Peripheral blood mononuclear cell (primary cell): ENCODE measurements around the genes AVPR1B and SRGAP2.

DNA sequence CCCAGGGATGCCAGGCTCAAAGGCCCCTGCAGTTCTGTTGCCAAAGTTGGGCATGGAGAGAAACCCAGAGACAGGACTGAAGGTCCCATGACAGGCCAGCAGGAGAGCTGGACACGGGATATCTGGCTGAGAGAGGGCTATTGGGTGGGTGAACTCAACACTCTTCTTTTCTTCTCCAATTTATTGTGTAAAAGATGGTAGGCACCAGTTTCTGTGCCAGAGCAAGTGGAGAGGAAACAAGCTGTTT, 8.3 kb downstream of the CDK18 start:
- PRO-cap, 8 experiments: no peak in any of the 8 experiments

GRCh38 chr1:205630033-205630583, 1.7 kb downstream of the ELK4 start:
- PRO-cap, 8 experiments: no peak in any of the 8 experiments

DNA sequence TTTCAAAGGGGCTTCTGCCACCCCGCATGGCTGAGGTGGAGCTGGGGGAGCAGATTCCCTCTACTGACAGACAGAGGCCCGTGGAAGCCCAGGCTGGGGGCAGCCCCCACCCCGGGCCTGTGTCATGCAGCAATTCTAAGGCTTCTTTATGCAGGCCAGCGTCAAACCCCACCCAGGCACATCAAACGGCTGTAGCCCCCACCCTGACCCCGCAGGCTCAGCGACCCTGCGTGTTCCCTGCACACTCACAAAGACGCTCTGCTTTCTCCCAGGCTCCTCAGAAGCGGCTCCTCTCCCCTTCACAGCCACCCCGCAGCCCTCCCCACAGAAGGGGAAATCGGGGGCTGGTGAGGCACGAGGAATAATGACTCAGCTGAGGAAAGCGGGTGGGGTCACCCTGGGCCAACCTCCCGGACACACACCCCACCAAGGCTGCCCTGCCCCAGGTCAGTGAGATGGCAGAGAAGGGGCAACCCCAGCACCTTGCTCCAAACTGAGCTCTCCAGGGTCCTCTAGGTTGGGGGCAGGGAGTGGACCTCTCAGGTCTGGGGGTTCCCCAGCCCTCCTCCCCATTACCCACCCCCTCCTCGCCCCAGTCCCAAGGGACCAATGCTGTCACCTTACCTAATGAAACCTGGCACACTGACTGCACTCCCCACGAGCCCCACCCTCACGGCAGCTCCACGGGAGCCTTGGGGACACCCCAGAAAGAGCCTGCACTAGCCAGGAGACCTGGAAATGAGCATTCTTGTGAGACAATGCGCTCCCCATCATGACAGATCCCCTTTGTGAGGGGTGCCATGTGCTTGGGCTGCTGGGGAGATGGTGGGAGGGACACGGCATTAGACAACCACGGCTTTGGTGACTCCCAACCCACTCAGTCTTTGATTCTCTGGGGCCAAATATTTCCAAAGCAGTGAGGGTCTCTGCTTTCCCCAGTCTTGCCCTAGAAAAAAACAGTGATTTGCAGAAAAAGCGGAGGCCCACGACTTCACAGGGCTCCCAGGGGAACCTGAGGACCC, 10.6 kb downstream of the SLC45A3 start:
- PRO-cap, 8 experiments: peak in 4 of 8 experiments; most common plus-strand start position 453 of the sequence (in 3); most common minus-strand start position 255 of the sequence (in 2)

GRCh38 chr1:205717967-205718530, 31.9 kb downstream of the NUCKS1 start:
- PRO-cap, 8 experiments: no peak in any of the 8 experiments

DNA sequence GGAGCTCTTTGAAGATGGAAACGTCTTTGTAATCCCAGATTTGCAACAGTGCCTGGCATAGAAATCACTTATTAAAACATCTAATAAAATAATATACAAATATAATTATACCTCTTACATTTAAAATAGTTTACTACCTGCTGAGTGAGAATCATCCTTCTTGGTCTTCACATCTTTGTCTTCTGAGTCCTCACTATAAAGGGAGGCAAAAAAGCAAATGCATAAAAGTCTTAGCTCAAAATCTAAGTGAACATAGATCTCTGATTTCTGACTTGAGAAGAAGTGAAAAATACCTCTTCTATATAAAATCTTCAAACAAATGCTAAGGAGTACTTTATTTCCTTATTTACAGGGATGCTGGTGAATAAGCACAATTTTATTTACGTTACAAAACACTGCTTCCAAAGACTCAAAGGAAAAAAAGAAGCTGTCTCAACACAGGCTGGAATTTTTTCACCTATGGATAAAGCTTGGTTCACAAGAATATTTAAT, 26.1 kb downstream of the NUCKS1 start:
- PRO-cap, 8 experiments: no peak in any of the 8 experiments

- PRO-cap, 8 experiments: no peak in any of the 8 experiments
Measured at GRCh38 chr1:205727468-205728043, 22.4 kb downstream of the NUCKS1 start.

DNA sequence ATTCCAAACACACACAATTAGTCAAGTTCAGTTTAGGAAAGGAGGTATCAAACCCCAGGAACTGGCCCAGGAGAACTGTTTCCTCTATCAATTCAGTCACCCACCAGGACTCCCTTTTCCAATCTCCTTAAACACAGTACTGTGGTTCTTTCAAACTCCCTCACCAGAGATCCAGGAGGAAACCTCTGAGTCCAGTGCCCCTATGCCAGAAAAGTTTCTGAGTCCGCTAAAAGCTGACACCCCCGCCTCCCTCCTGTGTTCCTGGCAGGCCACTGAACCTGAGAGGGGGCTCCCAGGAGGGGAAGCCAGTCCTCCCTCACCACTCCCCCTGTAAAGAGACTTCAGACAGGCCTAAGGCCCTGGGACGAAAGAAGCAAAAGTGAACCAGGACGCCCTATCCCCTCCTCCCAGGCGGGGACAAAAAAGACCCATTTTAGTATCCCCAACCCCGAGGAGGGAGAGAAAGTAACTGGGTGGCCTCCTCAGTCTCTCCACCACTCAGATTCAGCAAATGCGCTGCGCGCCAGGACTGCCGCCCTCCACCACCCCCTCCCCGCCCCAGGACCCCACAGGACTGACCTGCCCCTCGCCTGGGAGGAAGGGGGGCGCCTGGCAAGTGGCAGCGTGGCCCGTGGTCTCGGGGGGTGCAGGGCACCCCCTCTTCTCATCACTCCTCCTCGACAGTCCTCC, 624 bp downstream of the SLC41A1 start:
- PRO-cap, 8 experiments: peak in 2 of 8 experiments; most common plus-strand start position 445 of the sequence (in 2)

- PRO-cap, 8 experiments: no peak in any of the 8 experiments
Measured at GRCh38 chr1:205914810-205915303, 28.4 kb downstream of the SLC26A9 start.

DNA sequence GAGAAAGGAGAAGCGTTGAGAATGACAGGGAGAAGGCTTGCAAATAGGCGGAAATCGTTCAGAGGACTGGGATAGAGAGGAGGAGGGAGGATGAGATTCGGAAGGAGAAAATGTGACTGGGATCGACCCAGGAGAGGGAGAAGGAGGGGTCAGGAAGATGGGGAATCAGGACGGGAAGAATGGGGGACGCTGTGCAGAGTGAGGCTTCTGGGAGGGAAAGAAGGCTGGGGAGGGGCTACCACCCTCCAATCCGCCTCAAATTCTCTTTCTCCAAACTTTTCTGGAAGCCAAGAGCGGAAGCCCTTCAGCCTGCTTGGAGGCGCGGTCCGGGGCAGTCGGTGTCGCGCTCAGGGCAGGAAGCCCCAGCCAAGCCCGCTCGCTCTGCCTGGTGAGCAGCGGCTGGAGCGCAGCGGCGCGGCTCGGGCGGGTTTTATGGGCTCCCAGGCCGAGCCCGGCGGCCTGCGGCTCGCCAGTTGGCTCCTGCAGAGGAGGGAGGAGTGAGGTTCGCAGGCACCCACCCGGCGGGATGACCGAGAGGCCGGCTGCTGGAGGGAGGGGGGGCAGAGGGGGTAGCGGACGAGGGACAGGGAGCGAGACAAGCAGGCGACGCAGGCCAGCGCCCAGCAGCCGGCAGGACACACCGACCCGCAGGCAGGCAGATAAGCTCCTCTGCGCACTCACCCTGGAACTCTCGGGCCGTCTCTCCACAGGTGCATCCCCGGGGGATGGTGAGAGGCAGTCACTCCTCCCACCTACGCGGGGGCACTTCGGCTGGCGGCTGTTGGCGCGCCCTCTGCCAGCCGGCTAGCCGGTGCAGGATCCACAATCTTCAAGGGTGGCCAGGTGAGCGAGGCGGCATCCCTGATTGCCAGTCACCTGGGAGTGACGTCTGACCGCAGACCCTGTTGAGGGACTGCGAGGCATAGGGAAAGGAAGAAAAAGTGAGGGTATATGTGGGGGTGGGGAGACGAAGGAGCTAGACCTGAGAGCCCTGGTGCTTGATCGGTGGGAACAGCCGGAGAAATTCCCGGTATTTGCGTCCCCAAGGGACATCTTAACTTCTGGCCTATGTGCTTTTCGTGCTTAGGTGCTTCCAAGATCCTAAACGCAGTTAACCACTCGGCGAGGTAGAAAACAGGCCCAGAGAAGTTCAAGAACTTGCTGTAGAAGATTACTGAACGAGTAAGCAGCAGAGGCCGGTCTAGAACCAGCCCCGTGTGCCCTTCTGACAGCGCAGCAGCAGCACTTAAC, at the start of gene AVPR1B:
Gene AVPR1B, minus strand, starts transcription at position 406 of the 1,251 bp plus-strand sequence.
- PRO-cap, 8 experiments: no peak in any of the 8 experiments

DNA sequence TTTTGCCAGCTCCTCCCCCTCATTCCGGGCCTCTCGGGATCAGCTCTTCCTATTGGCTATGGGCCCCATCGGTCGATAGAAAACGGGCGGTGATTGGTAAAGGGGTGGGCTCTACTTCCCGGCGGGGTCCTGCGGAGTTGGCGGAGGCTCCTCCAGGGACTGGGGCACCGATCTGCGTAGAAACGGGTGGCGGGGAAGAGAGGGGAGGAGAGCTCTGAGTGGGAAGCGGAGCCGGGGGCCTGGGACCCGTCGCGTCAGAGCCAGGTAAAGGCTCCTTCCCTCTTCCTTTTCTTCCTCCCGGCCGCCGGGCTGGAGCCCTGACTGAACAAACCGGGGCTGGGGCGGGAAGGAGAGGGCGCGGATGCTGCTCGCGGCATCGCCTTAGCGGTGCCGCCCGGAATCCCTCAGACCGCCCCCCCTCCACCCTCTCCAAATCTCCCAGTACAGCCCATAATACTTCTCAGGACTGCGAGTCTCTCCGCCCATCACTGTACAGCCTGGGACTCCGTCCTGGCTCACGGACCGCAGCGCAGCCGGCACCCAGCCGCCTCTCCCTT, at the start of gene SRGAP2:
Gene SRGAP2, plus strand, starts transcription at position 155 of the 557 bp plus-strand sequence.
- PRO-cap, 8 experiments: peak in 7 of 8 experiments; most common plus-strand start position 328 of the sequence (in 7)

- PRO-cap, 8 experiments: no peak in any of the 8 experiments
Measured at GRCh38 chr1:206513205-206514523, 6.3 kb downstream of the RASSF5 start.

GRCh38 chr1:206568142-206568726, 44.0 kb downstream of the EIF2D start:
- PRO-cap, 8 experiments: peak in 4 of 8 experiments; most common plus-strand start chr1:206568330 (in 4)

GRCh38 chr1:206589969-206590881, 22.0 kb downstream of the EIF2D start:
- PRO-cap, 8 experiments: peak in 4 of 8 experiments; most common plus-strand start chr1:206590156 (in 1)

DNA sequence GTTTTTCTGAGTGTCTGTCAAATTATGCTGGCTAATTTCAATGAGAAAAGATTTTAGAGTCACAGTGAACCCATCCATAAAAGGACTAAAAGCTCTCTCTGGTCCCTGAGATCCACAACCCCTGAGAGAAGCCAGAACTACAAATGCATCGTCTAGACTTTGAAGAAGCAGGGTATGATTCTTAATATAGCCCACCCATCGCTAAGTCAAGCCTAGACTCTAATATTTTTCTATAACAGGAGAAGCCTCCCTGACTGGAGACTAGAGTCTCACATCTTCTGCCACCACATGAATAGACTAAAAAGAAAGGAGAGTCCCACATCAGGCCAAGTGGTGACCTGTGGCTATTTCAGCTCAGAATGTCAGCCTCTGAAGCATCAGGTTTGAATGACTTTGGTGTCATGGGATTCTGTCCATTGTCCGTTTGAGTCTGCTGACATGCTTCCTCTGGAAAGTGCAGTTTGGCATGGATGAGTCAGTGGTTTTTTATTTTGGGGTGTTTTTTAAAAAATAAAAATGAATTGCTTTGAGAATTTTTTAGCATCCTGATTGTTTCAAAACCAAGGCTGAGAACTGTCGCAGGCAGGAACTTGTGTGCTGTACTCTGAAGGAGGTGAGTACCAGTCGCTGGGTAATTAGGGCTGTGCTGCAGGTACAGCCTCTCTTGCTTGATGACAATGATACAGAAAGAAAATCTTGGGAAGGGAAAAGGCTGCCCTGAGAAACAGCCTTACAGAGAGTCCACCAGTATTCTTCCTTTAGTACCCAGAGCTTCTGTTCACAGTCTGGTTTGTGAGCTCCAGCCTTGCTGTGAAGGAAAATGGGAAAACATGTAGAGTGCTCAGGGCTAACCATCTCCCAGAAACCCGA, 19.5 kb downstream of the DYRK3 start:
- PRO-cap, 8 experiments: no peak in any of the 8 experiments

DNA sequence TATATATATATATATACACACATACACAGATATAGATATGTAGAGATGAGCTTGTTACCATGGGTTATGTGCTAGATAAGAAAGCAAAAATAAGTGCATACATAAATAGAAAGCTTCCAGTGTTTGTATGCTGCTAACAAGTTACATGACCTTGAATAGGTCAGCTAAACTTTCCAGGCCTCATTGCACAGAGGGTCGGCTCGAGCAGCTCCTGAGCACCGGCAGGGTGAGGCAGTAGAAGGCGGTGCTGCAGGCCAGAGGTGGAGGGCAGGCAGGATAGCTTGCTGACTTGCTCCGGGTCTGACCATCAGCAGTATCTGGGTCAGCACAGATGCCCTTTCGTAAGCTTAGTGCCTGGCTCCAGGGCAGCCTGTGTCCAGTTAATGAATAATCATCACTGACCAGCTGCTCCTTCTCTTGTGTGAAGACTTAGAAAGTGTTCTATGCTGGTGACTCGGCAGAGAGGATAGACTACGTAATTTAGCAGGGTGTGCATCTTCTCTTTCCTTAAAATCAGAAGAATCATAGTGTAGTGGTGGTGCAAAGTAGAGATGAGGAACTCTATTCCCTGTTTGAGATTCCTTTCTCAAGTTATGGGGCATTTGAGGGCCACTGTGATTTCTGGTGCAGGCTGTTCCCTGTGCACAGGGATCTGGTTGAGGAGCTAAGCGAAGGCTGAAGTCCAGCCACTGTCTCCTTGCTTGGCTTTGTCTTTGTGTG, 6.9 kb downstream of the MAPKAPK2 start:
- PRO-cap, 8 experiments: peak in 2 of 8 experiments; most common plus-strand start position 227 of the sequence (in 2)

DNA sequence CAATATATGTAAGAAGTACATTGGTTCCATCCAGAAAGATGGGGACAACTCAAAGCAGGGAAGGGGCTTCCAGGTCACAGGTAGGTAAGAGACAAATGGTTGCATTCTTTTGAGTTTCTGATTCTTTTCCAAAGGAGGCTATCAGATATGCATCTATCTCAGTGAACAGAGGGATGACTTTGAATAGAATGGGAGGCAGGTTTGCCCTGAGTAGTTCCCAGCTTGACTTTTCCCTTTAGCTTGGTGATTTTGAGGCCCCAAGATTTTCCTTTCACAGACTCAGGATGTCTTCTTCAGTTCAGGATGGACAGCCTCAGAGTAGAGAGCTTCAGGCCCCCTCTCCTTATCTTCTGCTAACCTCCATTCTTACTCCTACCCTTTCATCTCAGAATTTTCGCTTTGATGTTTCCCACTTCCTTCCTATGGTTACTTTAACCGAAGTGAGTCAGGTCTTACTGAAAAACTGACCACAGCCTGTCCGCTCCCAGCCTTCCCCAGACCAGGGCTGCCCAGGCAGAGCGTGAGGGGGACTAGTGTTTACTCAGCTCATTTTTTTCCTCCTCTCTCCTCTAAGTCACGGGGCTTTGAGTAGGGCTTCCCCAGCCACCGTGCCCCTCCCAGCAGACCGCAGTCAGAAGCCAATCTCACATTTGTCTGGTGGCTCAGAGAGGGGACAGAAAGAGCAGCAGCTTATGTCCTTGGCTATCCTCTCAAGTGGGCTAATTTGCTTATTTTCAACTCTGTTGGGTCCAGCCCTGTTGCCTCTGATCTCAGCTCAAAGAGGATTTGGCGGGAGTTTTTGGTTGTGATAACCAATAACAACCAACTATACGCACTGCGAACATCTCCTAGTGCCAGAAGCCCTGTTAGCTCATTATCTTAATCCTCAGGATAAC, 4.3 kb upstream of the IL19 start:
- PRO-cap, 8 experiments: peak in 3 of 8 experiments; most common plus-strand start position 647 of the sequence (in 1); most common minus-strand start position 532 of the sequence (in 2)

- PRO-cap, 8 experiments: no peak in any of the 8 experiments
Measured at GRCh38 chr1:206865904-206866504, 581 bp downstream of the IL20 start.

GRCh38 chr1:206895261-206895796, 1.9 kb upstream of the IL24 start:
- PRO-cap, 8 experiments: no peak in any of the 8 experiments

DNA sequence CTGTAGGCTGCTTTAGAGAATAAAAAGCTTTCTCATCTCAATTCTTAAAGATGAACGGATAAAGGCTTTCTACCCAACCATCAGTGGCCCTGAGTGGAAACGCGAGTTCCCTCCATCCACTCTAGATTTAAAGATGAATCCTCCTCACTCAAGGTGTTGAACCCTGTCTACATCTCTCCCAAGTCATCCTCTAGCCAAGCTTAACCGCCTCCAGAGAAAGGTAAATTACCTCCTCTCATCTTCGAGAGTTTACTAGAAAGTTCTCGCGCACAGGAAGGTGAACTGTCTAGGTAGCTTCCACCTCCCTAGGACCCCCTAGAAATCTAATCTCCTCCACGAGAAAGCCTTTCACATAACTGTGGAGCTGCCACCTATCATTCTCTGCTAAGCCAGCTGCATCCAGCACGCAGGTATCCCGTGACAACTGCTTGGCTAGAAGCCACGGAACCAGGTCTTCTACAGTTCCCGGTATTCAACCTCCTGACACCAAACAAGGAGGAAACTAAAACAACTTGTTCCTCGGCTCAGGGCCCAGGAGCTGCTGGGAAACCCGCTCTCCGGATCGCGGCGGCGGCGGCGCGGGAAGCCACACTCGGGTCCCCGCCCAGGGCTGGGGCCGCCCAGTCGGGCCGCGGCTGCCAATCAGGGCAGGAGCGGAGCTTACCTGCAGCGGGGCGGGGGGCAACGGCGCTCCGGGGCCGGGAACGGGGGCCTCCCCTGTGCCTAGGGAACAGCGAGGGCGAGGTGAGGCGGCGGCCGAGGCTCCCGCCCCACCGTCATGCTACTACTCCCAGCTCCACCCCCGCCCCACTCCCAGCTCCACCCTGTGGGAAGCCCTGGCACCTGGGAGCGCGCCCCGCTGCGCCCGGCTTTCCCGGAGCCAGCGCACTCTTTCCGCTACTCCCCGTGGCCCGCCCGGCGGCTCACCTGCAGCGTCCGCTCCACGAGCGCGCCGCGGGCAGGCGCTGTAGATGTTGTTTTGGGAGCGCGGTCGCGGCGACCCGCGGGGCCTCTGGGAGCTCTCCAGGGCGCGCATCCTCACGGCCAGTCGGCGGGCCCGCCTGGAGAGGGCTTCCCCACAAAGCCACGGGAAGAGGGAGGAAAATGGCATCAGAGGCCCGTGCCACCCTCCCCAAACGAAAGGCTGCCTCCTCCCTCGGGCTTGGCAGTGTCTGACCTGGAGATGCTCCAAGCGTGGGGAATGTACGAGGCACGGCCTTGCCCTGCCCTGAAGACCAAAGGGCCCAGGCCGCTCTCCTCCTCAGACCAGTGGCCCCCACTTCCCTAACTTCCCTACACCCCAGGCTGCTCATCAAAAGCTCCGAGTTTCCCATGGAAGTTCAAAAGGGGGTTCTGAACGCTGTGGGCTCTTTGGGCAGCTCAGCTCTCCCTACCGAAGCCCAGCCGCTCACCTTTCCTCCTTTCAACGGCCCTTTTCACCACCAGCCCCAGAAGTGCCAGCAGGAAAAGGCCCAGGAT, 12.1 kb downstream of the IL24 start:
- PRO-cap, 8 experiments: peak in 1 of 8 experiments; most common minus-strand start position 325 of the sequence (in 1)

- PRO-cap, 8 experiments: no peak in any of the 8 experiments
Measured at GRCh38 chr1:207024745-207025899, 7.4 kb downstream of the C1orf116 start.